Skeletal muscle tissue (tissue), 7 donors: Measurements from ENCODE around the gene ERG.

GRCh38 chr21:36751303-36752168, 52.6 kb downstream of the SIM2 start:
- PRO-cap, 3 experiments: no peak in any of the 3 experiments
- RAMPAGE, long total RNA: no peak
- RRBS, 2 experiments: no CpG with 5 or more reads among the region's 19 CpGs

DNA sequence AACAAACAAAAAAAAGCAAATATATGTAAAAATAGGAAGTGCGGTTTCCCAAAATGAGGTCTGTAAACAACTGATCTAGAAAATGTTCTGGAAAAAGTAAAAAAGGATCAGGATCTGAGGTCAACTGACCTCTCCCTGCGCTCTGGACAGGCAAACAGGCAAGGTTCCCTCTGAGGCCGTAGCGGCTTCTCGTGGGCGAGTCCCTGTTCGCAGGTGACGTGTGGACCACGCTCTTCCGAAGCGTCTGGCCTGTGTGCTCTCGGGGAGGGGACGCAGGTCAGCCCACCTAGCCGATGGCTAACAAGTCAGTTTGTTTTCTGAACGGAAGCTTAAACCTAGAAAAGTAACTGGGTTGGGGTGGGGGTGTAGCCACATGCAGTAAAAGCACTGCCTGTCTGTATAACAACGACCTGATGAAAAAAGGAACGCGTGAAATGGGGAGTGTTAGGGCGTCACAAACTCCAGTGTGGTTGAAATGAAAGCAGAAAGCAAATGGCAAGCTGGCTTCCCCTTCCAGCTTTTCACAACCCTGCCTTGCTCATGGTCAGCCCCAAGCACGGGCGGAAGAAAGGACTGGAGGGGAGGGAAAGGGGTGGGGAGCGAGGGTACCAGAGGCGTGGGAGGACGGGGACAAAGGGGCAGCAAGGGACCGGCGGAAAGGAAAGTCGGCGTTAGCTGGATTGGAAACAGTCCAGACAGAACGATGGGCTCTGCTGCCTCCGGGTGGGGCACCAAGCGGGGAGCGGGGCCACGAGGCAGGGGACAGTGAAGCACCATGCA, 9.8 kb downstream of the VPS26C start:
- PRO-cap, 3 experiments: no peak in any of the 3 experiments
- RAMPAGE, long total RNA: no peak
- RRBS, 2 experiments: 2 to 3% methylated on average over 9 of the region's 33 CpGs

- PRO-cap, 3 experiments: peak in 2 of 3 experiments; most common plus-strand start chr21:37338811 (in 1); most common minus-strand start chr21:37338579 (in 1)
- RAMPAGE, long total RNA: no peak
- RRBS, 2 experiments: 3 to 9% methylated on average over 2 of the region's 15 CpGs
Measured at GRCh38 chr21:37338510-37339581, 27.7 kb upstream of the DYRK1A start.

DNA sequence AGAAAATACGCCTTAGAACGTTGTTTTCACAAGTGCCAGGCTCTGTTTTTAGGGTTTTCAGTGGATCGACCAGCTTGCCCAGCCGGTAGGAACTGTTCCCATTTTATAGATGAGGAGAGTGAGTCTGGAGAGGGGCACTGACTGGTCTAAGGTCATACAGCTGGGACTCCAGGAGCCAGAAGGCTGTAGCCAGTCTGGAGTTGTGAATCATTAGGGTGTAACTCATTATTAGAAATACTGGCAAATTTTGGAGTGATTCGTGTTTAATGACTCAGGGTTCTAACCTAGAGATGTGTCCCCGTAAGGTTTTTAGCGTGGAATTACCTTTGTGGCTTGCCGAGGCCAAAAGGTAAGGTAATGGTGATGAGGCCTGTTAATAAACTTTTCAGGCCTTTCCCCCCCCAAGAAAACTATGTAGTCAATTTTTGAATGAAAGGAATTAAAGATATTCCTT, 2.0 kb downstream of the DYRK1A start:
- PRO-cap, 3 experiments: peak in 1 of 3 experiments; most common plus-strand start position 319 of the sequence (in 1); most common minus-strand start position 208 of the sequence (in 1)
- RAMPAGE, long total RNA: no peak
- RRBS, 2 experiments: no CpG with 5 or more reads among the region's 8 CpGs

DNA sequence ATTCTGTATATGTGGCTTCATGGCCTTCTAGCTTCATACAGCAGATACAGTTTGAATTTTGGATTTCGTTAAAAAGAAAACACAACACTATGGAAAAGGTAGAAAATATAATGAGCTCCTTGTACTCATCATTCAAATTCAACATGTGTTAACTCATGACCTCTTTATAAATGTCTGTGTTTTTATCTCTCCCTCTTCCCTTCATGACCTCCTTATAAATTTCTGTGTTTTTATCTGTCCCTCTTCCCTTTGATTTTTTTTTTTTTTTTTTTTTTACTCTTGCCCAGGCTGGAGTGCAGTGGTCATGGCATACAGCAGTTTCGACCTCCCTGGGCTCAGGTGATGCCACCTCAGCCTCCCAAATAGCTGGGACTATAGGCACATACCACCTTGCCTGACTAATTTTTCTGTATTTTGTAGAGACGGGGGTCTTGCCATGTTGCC, 21.3 kb downstream of the DYRK1A start:
- PRO-cap, 3 experiments: no peak in any of the 3 experiments
- RAMPAGE, long total RNA: no peak
- RRBS, 2 experiments: no CpG with 5 or more reads among the region's 3 CpGs

DNA sequence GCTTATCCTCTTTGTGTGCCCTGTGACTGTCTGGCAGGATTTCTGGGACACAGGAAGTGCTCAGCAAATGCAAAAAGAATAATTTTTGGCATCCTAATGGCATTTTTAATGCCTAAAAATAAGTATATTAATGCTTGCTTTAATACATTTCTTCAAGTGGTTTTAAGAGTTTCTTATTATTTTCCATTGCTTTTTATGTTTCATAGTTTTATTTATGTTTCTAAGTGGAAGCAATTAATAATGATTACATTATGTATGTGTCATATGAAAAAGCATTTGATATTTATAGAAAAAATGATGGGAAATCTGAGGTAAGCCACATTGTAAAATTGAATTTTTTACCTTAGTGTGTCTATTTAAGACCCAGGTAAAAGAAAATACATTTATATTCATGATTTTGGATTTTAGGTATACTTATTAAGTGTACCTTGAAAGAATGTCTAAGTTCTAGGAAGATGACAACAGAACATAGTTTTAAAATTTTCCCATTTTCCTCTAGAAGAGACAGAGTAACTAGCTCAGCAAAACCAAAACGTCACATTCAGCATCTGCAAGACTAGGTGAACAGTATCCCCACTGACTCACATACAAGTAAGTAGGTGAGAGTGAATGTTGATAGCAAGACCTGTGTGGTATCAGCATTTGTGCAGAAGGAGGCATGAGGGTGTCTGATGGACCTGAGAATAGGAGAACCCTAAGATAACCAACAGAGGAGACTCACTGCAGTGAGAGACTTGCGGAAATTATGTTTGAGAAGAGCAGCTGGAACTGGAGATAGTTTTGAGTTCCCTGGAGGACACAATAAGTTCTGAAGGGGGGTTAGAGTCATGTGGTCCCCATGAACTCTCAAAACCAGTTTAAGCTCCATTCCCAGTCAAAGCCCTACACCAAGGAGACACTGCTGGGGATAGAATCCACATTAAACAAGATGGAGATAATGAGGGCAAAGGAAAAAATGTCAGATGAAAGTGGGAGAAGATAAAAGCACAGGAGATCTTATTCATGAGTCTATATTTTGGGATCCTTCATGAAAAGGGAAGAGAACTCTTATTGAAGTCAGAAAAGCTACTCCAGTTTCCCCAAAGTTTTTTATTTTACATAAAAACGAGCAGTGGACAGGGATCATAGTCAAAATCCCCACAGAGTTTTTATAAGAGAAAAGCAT, 59.0 kb downstream of the DYRK1A start:
- PRO-cap, 3 experiments: no peak in any of the 3 experiments
- RAMPAGE, long total RNA: no peak
- RRBS, 2 experiments: no CpG with 5 or more reads among the region's 3 CpGs

DNA sequence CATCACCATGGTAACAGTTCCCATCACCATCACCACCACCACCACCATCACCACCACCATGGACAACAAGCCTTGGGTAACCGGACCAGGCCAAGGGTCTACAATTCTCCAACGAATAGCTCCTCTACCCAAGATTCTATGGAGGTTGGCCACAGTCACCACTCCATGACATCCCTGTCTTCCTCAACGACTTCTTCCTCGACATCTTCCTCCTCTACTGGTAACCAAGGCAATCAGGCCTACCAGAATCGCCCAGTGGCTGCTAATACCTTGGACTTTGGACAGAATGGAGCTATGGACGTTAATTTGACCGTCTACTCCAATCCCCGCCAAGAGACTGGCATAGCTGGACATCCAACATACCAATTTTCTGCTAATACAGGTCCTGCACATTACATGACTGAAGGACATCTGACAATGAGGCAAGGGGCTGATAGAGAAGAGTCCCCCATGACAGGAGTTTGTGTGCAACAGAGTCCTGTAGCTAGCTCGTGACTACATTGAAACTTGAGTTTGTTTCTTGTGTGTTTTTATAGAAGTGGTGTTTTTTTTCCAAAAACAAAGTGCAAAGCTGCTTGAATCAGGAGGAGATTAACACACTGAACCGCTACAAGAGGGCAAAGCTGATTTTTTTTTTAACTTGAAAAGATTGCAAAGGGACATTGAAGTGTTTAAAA, 145.6 kb downstream of the DYRK1A start:
- PRO-cap, 3 experiments: no peak in any of the 3 experiments
- RAMPAGE, long total RNA: no peak
- RRBS, 2 experiments: no CpG with 5 or more reads among the region's 10 CpGs

DNA sequence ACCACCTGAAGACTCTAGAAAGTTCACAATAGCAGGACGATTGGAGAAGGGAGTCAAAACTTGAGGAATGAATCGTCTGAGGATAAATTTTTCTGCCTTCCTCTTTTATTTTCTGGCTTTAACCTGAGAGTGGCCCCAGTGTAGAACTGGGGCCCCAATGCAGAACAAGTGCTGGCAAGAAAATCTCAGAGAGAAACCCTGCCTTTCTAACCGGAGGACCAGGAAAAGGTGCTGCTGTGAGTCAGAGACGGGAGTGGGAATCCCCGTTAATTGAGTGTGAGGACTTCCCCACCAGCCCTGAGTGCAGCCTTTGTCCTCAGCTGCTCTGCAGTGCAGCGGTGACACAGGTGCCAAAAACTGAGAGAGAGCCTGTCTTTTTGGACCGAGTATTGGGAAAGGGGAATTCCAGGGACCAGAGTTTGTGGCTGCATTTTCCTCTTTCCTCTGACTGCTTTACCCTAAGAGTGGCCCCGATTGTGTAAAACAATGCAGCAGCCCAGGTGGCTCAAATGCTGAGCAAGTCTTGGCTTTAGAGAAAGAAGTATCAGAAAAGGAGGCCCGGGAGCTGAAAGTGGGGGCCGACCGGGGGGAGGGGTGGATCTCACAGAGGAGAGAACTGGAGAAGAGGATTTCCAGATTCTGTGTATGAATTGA, 265.1 kb downstream of the DYRK1A start:
- PRO-cap, 3 experiments: no peak in any of the 3 experiments
- RAMPAGE, long total RNA: no peak
- RRBS, 2 experiments: no CpG with 5 or more reads among the region's 11 CpGs

GRCh38 chr21:37636344-37636862, 269.8 kb downstream of the DYRK1A start:
- PRO-cap, 3 experiments: no peak in any of the 3 experiments
- RAMPAGE, long total RNA: no peak
- RRBS, 2 experiments: no CpG with 5 or more reads among the region's 6 CpGs

DNA sequence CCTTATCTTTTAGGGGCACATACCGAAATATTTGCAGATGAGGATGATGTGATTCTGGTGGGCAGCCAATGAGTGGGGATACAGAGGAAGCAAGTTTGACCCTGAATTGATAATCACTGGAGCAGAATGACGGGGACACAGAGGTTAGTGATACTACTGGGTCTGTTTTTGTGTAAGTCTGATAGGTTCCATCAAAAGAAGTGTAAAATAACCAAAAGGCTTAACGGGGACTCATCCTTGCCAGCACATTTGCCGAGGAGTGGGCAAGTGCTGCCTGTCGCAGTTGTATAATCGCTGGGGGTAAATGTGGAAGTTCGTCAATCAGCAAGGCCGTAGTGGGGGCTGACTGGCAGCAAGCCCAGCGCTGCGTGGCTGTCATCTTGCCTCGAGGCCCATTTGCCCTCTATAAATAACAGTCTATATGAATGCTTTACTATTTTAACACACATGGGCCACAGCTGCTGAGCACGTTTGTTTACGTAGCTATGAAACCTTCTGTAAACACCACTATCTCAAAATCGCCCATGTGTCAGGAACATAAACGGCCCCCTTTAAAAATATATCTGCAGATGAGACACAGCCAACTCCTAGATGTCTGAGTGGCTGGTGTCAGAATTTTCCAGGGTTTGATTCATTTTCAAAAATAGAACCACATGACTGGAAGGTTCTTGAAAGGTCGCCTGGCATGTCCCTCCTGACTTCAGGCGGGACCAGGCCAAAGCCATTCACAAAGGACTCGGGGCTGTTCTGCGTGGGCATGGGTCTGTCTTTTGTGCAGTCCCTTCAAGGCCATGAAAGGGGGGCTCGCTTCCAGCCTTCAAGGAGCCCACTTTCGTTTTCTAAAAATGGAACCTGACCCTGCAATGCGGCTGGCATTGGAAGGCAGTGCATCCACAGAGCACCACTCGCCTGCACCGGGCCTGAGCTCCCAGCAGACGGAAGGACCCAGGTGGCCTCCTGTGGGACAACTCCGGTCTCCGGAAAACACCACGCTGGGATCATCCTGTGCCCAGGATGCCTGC, 205.6 kb downstream of the KCNJ6 start:
- PRO-cap, 3 experiments: peak in 1 of 3 experiments; most common plus-strand start position 697 of the sequence (in 1)
- RAMPAGE, long total RNA: no peak
- RRBS, 2 experiments: 56 to 61% methylated on average over 3 of the region's 28 CpGs

GRCh38 chr21:37753078-37753744, 163.0 kb downstream of the KCNJ6 start:
- PRO-cap, 3 experiments: no peak in any of the 3 experiments
- RAMPAGE, long total RNA: no peak
- RRBS, 2 experiments: no CpG with 5 or more reads among the region's 18 CpGs

GRCh38 chr21:38080754-38081377, 164.6 kb upstream of the KCNJ6 start:
- PRO-cap, 3 experiments: no peak in any of the 3 experiments
- RAMPAGE, long total RNA: no peak
- RRBS, 2 experiments: no CpG with 5 or more reads among the region's 13 CpGs

DNA sequence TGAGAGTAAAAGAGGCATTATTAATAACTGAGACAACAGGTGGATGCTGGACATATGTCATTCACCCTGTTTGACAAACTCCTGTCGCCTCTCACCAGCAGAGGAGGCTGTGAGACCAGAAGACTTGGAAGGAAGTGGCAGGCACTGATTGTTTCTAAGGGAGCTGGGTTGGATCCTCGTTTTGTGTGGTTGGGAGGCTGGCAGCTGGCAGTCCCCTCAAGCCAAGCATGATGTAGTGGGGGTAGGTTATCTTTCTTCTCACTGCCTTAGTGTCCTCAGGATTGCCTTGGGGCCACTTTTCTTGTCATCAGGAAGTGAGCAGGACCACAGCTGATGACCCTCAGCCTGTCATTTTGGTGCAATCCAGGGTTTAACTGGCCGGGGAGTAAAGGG, 86.5 kb upstream of the KCNJ15 start:
- PRO-cap, 3 experiments: no peak in any of the 3 experiments
- RAMPAGE, long total RNA: no peak
- RRBS, 2 experiments: no CpG with 5 or more reads among the region's 3 CpGs

- PRO-cap, 3 experiments: no peak in any of the 3 experiments
- RAMPAGE, long total RNA: no peak
- RRBS, 2 experiments: no CpG with 5 or more reads among the region's 1 CpG
Measured at GRCh38 chr21:38266724-38267080, 9.9 kb downstream of the KCNJ15 start.

DNA sequence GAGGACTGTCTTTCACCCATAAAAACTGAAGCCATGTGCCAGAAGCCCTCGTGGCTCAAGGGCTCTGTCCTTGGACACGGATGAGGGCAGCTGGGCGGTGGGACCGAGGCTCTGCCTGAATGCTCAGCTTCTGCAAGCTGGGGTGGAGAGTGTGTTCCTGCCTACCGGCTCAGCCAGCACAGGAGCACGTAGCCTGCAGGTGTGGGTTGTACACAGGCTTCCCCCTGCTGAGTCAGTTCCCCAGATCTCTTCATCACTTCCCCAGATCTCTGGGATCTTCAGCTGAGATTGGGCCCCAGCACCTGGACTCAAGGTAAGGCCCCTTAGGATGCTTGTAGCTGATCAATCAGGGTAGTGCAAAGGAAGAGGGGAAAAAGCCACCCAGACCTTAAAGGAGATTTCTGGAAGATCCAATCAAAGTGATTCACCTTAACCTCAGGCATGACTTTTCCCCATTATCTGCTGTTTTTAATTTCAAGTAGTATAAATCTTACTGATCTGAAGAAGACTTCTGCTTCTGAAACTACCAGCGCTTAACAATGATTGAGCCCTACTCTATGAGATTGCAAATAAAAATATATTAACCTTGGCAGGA, 15.6 kb downstream of the KCNJ15 start:
- PRO-cap, 3 experiments: peak in 1 of 3 experiments; most common plus-strand start position 281 of the sequence (in 1); most common minus-strand start position 121 of the sequence (in 1)
- RAMPAGE, long total RNA: no peak
- RRBS, 2 experiments: no CpG with 5 or more reads among the region's 7 CpGs

- PRO-cap, 3 experiments: no peak in any of the 3 experiments
- RAMPAGE, long total RNA: no peak
- RRBS, 2 experiments: no CpG with 5 or more reads among the region's 6 CpGs
Measured at GRCh38 chr21:38303162-38303762, 46.5 kb downstream of the KCNJ15 start.

GRCh38 chr21:38475994-38476842, 22.1 kb downstream of the ERG start:
- PRO-cap, 3 experiments: peak in 2 of 3 experiments; most common minus-strand start chr21:38476438 (in 1)
- RAMPAGE, long total RNA: no peak
- RRBS, 2 experiments: no CpG with 5 or more reads among the region's 22 CpGs

DNA sequence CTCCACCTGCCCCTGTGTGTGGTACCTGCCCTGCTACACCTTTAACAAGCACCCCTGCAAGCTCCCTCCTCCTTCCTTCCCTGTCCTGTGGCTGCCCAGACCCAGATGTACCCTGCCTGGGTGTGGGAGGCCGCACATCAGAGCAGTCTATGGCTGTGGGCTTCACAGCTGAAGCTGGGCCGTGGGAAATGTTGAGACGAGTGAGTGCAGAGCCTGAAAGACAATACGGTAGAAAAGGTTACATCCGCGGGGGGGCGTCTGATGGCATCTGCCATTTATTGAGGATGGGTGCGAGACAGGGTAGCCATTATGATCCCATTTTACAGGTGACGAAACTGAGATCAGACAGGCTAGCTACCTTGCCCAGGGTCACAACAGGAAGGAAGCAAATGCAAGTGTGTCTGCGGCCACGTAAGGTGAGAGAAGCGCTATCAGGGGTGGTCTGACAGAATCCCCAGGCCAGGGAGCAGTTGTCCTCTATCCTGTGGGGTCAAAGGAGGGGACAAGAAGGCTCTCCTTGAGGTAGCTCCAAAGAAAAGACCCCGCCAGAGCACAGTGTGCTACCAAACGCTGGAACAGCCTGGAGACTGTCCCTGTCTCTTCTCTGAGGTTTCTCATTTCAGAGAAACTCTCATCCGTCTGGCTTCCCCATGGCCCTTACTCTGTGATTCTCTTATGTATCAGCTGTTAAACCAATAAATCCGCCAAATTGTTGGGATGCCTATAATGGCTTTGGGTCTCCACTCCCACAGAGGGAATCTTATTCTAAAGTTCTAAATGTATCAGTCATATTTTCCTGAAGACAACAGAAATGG, 4.3 kb downstream of the ERG start:
- PRO-cap, 3 experiments: no peak in any of the 3 experiments
- RAMPAGE, long total RNA: no peak
- RRBS, 2 experiments: no CpG with 5 or more reads among the region's 16 CpGs

GRCh38 chr21:38494549-38495184, 3.6 kb downstream of the ERG start:
- PRO-cap, 3 experiments: no peak in any of the 3 experiments
- RAMPAGE, long total RNA: no peak
- RRBS, 2 experiments: no CpG with 5 or more reads among the region's 7 CpGs

DNA sequence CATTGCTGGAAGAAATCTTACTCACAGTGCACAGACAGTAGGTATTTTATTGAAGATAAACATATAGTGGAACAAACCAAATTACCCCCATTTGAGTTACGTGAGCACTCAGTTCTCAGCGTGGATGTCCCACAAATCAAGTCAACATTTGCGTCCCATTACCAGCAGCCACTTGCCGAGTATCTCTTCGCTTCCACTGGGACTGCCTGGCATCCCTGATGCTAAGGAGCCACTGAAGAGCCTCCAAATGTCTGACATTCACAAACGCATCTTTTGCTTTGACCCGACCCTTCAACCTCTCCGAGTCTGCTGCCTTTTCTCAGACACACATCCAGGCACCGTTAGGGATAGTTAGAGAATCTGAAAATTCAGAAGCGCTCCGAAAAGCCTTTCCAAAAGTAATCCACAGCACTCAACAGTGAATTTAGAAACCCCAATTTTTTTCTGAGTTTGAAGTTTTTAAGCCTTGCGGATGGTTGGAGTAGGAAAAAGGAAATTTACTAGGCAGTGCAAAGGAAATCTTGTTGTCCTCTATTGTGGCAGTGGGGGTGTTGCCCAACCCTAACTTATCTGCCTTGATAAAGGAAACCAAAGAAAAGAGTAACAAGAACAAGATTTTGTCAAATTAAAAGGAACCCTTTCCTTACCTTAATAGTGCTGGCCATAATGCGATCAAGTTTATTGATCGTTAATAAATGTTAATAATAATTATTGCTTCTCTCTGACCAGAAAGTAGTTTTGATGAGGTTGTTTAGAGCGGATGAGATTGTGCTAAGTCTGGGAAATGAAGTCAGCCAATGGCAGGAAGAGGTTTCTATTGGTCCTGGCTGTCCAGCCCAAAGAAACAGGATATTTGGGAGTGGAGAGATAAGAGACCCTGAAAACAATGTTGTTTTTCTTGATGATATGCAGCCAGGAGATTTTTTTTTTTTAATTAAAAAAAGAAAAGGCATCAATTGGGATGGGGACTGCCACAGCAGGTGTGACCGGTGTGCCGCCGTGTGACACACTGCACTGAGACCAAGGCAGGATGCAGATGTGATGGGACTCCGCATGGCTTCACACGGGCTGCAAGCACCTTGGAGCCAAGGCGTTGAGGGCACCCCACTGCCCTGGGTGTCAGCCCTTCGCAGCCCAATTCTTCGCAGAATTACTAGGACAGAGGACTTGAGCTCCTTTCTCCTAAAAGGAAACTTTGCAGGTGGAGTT, at the start of gene ERG:
ERG (minus strand) TSS at position 762 of the 1,209 bp plus-strand sequence.
- PRO-cap, 3 experiments: peak in 3 of 3 experiments; most common plus-strand start position 1,033 of the sequence (in 2); most common minus-strand start position 768 of the sequence (in 2)
- RAMPAGE, long total RNA: no peak
- RRBS, 2 experiments: no CpG with 5 or more reads among the region's 23 CpGs